ENCODE measurements around a stretch of chr11.

- RRBS, 2 experiments, result no CpG with 5 or more reads among the region's 12 CpGs
CAGE:
- cytosol, long polyA minus RNA, result no peak
- cytosol, long polyA plus RNA, result no peak
- long polyA plus RNA, result no peak
- nucleus, long polyA minus RNA, result no peak
- nucleus, long polyA plus RNA, result no peak
These were observed 25.7 kb downstream of the DCPS start for GRCh38 chr11:126329498-126330072.

- RRBS, 2 experiments, result no CpG with 5 or more reads among the region's 5 CpGs
CAGE:
- cytosol, long polyA minus RNA, result no peak
- cytosol, long polyA plus RNA, result no peak
- long polyA plus RNA, result no peak
- nucleus, long polyA minus RNA, result no peak
- nucleus, long polyA plus RNA, result no peak
These were observed 75.1 kb downstream of the ST3GAL4 start for GRCh38 chr11:126430608-126431020.

DNA sequence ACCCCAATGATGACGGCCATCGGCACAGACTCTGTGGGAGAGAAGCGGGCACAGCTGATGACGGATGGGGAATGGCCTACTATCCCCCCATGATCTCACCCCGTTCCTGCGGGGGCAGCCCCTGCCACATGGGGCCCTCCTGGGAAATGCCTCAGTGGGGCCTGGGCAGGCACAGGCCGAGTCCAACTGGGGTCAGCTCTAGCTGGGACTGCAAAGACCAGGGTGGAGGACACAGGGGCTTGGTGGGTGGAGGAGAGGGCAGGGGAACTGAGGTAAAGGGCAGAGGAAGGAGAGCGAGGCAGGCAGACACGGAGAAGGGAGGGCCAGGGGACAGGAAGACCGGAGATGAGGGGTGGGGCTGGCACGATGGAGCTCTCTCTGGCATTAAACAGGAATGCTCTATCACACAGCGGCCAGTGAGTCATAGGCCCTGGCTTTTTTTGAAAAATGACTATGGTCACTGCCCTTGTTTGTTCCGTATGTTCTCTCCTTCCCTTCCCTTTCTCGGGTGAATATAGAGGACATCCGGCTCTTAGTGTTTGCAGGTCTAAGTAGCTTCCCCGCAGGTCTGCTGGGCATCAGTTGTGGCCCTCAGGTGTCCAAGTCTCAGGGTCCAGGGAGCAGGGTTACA, 76.1 kb downstream of the ST3GAL4 start:
- RRBS, 2 experiments, result no CpG with 5 or more reads among the region's 16 CpGs
CAGE:
- cytosol, long polyA minus RNA, result no peak
- cytosol, long polyA plus RNA, result no peak
- long polyA plus RNA, result no peak
- nucleus, long polyA minus RNA, result no peak
- nucleus, long polyA plus RNA, result no peak

GRCh38 chr11:126655568-126656404, 300.3 kb downstream of the ST3GAL4 start:
- RRBS, 2 experiments, result no CpG with 5 or more reads among the region's 9 CpGs
CAGE:
- cytosol, long polyA minus RNA, result no peak
- cytosol, long polyA plus RNA, result no peak
- long polyA plus RNA, result no peak
- nucleus, long polyA minus RNA, result no peak
- nucleus, long polyA plus RNA, result no peak

DNA sequence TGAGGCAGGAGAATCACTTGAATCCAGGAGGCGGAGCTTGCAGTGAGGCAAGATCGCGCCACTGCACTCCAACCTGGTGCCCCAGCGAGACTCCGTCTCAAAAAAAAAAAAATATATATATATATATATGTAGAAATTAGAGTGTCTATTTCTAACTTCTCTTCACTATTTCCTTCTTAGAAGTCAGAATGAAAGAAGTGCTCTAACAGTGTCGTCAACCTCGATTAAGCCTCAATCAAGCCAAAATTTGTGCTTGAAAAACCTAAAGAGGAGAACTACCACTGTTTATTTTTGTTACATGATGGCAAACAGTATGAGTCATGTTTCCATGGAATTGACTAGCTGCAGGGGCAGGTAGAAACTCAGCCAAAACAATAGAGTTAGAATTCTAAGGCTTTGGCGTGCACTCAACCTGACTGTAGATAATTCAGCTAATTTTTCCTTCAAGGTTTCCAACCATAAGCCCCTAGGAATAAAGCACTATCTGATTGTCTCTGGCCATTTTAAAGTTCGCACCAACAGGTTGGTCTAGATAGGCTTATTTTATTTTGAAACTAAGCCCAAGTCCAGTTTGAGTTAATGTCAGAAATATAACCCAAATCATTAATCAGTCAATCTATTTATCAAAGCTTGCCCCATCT, 415.9 kb downstream of the ETS1 start:
- RRBS, 2 experiments, result no CpG with 5 or more reads among the region's 9 CpGs
CAGE:
- cytosol, long polyA minus RNA, result no peak
- cytosol, long polyA plus RNA, result no peak
- long polyA plus RNA, result no peak
- nucleus, long polyA minus RNA, result no peak
- nucleus, long polyA plus RNA, result no peak

DNA sequence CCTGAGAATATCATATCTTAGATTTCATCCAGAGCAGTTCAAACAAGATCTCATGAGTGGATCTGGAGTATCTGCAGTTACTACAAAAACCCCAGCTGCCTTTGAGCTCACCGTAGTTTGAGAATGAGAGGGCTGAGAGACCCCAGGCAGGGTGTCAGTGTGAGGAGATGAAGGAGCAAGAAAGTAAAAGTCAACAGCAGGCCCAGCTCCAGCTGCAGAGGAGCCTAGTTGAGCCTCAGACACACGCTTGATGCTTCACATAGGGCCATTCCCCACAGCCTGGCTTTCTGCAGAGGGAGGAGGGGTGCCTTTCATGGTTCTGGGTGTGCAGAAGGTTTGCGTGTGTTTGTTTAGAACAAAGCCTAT, 290.4 kb downstream of the ETS1 start:
- RRBS, 2 experiments, result no CpG with 5 or more reads among the region's 3 CpGs
CAGE:
- cytosol, long polyA minus RNA, result no peak
- cytosol, long polyA plus RNA, result no peak
- long polyA plus RNA, result no peak
- nucleus, long polyA minus RNA, result no peak
- nucleus, long polyA plus RNA, result no peak

DNA sequence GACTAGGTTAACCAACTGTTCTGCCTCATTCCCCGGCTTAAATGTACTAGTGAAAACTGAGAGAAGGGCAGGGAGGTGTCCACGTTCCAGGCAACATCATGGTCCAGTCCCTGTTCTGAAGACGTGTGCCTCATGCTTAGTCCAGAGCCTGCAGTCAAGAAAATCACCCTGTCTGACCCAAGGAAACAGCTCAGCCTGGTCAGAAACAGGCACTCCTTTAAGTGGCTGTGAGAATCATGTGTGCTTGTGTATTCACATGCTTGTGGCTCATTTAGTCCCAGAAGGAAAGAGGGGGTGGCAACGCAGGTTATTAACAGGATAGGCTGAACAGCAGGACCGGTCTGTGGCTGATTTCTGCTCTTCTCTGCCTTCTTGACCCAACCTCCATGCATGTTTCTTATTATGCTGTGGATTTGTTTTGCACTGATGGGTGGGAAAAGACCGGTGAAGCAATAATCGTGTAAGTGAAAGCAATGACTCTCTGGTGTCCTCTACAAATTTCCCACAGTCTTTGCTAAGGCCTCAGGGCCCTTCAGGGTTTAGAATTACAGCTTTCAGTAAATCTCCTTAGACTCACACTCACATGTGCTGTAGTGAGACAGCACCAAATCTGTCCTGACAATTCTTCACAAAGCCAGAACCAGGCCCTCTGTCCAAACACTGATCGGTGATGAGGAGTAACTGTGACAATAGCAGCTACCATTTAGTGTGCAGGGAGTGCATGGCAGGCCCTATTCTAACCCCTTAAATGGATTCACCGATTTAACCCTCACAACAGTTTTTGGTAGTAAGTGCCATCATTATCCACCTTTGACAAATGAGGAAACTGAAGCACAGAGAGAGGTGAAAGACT, 288.1 kb downstream of the ETS1 start:
- RRBS, 2 experiments, result 0 to 18% methylated on average over 2 of the region's 9 CpGs
CAGE:
- cytosol, long polyA minus RNA, result no peak
- cytosol, long polyA plus RNA, result no peak
- long polyA plus RNA, result no peak
- nucleus, long polyA minus RNA, result no peak
- nucleus, long polyA plus RNA, result no peak

GRCh38 chr11:128460149-128461188, 126.9 kb downstream of the ETS1 start:
- RRBS, 2 experiments, result no CpG with 5 or more reads among the region's 4 CpGs
CAGE:
- cytosol, long polyA minus RNA, result no peak
- cytosol, long polyA plus RNA, result no peak
- long polyA plus RNA, result no peak
- nucleus, long polyA minus RNA, result no peak
- nucleus, long polyA plus RNA, result no peak

DNA sequence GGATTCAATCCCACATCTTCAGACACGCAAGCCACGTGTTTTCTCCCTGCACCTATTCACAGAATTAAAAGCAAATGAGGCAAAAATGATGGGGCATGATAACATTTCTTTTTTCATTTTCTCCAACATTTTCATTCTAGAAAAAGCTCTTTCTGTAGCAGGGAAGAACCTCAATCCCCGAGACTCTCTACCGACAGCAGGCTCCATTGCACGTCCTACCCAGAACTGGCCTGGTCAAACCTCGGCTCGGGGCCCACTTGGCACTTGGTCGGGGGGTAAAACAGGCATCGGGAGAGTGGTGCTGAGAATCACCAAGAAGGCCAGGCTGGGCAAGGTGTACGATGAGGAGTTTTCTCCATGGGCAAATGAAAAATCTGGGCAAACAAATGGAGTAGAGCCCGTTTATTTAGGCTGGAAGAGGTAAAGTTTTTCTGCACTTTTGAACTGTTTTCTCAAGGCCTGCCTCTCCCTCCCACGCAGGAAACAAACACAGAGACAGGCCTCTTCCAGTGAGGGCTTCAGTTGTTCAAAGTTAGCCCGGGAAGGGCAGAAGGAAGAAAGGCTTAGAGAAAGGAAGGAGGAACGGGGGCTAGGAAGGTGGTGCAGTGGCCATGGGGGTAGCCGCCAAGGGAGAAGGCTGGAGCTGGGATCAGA, 87.7 kb downstream of the ETS1 start:
- RRBS, 2 experiments, result no CpG with 5 or more reads among the region's 15 CpGs
CAGE:
- cytosol, long polyA minus RNA, result no peak
- cytosol, long polyA plus RNA, result no peak
- long polyA plus RNA, result no peak
- nucleus, long polyA minus RNA, result no peak
- nucleus, long polyA plus RNA, result no peak

GRCh38 chr11:128575990-128576614, 11.3 kb downstream of the ETS1 start:
- RRBS, 2 experiments, result no CpG with 5 or more reads among the region's 8 CpGs
CAGE:
- cytosol, long polyA minus RNA, result no peak
- cytosol, long polyA plus RNA, result no peak
- long polyA plus RNA, result no peak
- nucleus, long polyA minus RNA, result no peak
- nucleus, long polyA plus RNA, result no peak

DNA sequence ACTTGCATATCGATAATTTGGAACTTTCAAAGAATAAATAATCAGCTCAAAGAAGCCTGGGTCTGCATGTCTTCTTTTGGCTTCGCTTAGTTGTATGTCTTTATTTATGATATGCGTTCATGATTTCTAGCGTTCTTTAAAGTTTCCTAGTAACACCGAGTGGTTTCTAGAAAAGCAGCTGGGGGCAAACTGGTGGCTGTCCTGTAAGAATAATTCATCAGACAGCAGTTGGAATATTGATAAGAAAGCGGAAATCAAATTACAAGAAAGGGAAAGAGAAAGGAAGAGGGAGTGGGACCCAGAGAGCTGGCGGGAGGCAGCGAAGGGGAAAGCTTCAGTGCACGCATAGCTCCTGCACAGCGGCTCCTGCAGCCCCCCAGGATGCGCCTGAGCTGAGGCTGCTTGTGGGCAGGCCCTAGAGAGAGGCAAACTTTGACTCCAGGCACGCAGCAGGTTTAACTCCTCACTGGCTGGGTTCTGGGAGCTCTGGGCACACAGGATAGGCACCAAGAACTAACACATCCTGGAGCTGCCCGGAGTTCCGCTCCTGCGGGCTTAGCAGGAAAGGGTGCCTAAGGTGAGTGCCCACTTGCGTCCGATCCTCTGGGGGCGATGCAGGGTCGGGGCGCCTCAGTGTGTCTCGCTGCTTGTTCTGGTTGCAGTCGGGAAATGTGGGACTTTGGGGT, 8.9 kb upstream of the FLI1 start:
- RRBS, 2 experiments, result no CpG with 5 or more reads among the region's 22 CpGs
CAGE:
- cytosol, long polyA minus RNA, result no peak
- cytosol, long polyA plus RNA, result no peak
- long polyA plus RNA, result no peak
- nucleus, long polyA minus RNA, result no peak
- nucleus, long polyA plus RNA, result no peak

DNA sequence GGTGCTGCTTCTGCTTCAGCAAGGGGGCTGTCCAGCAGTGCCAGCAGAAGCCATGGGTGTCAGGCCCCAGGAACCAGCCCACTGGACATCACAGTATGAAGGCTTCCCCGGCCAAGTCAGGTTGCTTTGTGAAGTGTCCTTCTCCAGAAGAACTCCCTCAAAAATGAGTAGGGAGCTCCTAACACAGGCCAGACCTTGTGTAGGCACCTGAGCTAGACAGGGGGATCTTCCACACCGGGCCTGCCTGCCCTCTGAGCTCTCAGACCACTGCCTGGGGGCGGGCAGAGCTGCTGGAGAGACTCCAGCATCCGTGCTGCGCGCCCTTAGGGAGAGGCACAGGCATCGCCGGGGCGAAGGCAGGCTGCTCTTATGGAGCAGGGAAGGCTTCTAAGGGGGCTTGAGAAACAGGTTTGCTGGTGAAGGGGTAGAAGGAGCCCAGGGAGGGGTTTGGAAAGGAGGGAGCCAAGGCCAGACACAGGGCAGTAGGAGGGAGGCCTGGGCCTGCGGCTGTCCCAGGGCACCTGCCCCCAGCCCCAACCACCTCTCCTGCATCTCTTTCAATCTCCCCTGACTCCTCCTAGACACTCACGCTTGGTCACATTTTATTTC, 4.4 kb downstream of the KCNJ5 start:
- RRBS, 2 experiments, result 70% methylated on average over 4 of the region's 11 CpGs; no CpG with 5 or more reads in 1 of the 2 experiments
CAGE:
- cytosol, long polyA minus RNA, result no peak
- cytosol, long polyA plus RNA, result no peak
- long polyA plus RNA, result no peak
- nucleus, long polyA minus RNA, result no peak
- nucleus, long polyA plus RNA, result no peak

- RRBS, 2 experiments, result 97 to 98% methylated on average over 7 of the region's 22 CpGs
CAGE:
- cytosol, long polyA minus RNA, result no peak
- cytosol, long polyA plus RNA, result no peak
- long polyA plus RNA, result no peak
- nucleus, long polyA minus RNA, result no peak
- nucleus, long polyA plus RNA, result no peak
These were observed 26.7 kb upstream of the TP53AIP1 start for GRCh38 chr11:128969201-128970037.

DNA sequence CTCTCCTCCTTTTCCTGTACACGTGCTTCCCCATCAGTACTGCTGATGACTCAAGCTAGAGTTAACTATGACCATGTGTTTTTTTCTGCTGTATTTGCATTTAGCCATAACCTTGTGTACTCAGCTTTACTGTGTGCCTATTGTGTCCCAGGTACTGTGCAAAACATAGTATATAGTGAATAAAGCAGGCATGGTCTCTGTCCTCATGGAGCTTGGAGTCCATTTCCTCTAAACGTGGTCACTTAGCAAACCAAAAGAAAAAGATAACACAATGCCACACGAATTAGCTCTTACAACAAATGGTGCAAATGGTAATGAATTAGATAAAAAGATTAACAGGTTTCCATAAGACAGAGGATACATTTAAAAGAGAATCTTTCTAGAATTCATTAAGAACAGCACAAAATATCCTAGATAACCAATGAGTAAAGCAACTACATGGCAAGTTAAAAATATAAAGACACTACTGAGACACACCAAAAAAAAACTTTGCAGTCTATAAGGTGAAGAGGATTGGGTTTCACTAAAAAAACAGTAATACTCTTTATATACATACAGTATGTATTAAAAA, 56.7 kb upstream of the ARHGAP32 start:
- RRBS, 2 experiments, result no CpG with 5 or more reads among the region's 3 CpGs
CAGE:
- cytosol, long polyA minus RNA, result no peak
- cytosol, long polyA plus RNA, result no peak
- long polyA plus RNA, result no peak
- nucleus, long polyA minus RNA, result no peak
- nucleus, long polyA plus RNA, result no peak

- RRBS, 2 experiments, result 2% methylated on average over 27 of the region's 53 CpGs
CAGE:
- cytosol, long polyA minus RNA, result no peak
- cytosol, long polyA plus RNA, result no peak
- long polyA plus RNA, result no peak
- nucleus, long polyA minus RNA, result no peak
- nucleus, long polyA plus RNA, result no peak
These were observed 86.3 kb upstream of the ARHGAP32 start for GRCh38 chr11:129278374-129278949.

GRCh38 chr11:129282582-129282865, 90.4 kb upstream of the ARHGAP32 start:
- RRBS, 2 experiments, result no CpG with 5 or more reads among the region's 1 CpG
CAGE:
- cytosol, long polyA minus RNA, result no peak
- cytosol, long polyA plus RNA, result no peak
- long polyA plus RNA, result no peak
- nucleus, long polyA minus RNA, result no peak
- nucleus, long polyA plus RNA, result no peak

DNA sequence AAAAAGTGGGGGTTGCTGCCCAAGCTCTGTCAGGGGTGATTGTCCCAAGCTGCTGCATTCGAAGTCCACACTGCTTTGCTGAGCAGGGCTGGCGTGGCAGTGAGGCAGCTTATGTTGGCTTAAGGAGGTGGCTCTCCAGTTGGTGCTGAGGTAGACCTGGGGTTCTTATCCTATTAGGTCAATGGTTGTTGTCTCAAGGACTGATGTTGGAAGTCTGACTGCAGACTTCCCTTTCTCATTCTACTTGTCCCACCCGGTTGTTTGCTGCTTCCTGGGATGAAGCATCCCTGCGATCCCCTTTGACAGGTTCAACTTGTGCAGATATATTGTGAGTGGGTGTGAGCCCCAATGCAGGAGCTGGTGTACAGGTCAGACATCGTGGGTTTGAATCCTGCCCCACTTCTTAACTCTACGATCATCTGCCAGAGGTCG, 65.3 kb downstream of the BARX2 start:
- RRBS, 2 experiments, result no CpG with 5 or more reads among the region's 7 CpGs
CAGE:
- cytosol, long polyA minus RNA, result no peak
- cytosol, long polyA plus RNA, result no peak
- long polyA plus RNA, result no peak
- nucleus, long polyA minus RNA, result no peak
- nucleus, long polyA plus RNA, result no peak

DNA sequence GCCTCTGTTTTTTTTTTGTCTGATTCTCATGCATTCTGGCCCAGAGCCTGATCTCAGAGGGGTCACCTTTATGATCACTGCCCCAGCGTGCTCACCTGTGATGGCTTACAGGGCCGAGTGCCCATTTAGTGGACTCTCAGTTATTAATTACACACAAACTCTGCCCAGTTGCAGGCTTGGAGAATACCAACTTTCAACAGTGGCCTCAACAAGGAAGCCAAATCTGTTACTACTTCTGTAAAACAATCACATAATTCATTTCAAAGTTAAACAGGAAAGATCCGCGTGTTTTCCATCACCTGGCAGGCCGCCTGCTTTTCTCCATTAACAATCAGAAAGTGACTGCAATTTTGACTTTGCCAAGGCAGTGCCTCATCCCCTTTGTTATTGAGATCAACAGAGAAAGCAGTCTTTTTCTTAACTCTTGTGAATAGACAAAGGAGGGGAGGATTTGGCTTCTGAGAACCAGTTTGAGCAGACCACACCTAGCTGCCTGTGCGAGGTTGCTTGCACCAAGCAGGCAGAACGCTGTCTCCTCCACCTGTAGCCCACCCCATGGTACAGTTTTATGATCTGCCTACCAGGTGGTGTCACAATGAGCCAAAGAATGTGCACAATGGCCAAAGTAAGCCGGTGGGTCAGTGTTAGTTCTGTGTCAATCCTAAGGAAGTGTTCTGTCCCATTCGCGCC, 77.7 kb downstream of the BARX2 start:
- RRBS, 2 experiments, result no CpG with 5 or more reads among the region's 10 CpGs
CAGE:
- cytosol, long polyA minus RNA, result no peak
- cytosol, long polyA plus RNA, result no peak
- long polyA plus RNA, result no peak
- nucleus, long polyA minus RNA, result no peak
- nucleus, long polyA plus RNA, result no peak

DNA sequence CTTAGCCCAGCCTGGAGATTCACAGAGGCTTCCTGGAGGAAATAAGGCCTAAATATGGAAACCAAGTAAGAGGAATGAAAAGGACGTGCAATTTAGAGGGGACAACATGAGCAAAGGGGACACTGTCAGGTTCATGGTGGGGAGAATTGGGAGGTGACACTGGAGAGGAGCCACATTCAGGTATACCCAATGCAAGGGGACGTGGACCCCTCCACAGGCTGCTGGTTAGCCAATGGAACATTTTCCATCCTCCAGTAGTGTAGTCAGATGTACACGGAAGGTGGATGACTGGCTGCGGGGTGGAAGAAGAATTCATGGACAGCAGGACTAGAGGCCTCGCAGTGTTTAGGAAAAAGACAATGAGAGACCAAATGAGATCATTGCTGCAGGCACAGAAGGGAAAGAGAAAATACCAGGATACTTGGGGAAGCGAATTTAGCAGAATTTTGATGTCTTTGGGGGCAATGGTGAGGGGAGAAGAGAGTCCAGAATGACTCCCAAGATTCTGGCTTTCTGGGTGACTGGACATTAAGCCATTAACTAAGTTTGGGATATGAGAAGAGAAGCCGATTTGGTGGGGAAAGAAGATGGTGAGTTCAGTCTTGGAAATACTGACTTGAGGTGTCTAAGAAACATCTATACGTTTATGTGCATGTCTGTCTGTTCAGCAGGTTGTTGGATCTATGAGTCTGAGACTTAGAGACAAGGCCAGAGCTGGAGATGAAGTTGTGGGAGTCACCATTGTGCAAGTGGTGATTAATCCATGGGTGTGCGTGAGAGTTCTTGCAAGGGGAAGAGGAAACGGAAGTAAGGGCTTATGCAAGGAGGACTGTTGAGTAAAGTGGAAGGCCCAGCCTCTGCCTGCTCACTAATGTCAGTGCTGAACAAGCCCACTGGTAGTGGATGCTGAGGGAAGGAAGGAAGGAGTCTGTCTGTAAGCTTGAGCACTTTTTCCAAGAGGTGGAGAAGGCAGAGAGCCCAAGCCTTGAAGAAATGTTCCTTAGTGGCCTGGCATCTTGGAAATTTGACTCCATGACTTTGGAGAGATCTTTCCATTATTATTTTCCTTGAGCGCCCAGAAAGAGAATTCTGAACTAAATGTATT, 9.5 kb downstream of the TMEM45B start:
- RRBS, 2 experiments, result no CpG with 5 or more reads among the region's 11 CpGs
CAGE:
- cytosol, long polyA minus RNA, result no peak
- cytosol, long polyA plus RNA, result no peak
- long polyA plus RNA, result no peak
- nucleus, long polyA minus RNA, result no peak
- nucleus, long polyA plus RNA, result no peak

DNA sequence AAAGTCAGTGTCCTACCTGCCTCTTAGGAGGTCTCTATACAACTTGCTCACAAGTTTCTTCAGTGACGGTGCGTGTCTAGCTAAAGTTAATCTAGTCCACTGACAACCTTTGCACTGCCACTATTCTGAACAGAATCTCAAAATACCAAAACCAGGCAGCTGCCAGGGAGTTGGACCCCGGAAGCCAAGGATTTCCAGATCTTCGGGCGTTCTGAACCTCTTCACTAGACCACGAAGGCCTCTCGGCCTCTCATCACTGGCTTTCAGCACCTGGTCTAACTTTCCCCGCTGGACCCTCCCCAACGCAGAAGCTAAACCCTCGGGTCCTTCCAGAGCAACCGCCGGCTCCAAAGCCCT, 529 bp downstream of the NFRKB start:
- RRBS, 2 experiments, result no CpG with 5 or more reads among the region's 12 CpGs
CAGE:
- cytosol, long polyA minus RNA, result no peak
- cytosol, long polyA plus RNA, result no peak
- long polyA plus RNA, result no peak
- nucleus, long polyA minus RNA, result no peak
- nucleus, long polyA plus RNA, result no peak

All from HepG2 (cell line).